NB4 (cell line): ENCODE data around the gene SP9.

DNA sequence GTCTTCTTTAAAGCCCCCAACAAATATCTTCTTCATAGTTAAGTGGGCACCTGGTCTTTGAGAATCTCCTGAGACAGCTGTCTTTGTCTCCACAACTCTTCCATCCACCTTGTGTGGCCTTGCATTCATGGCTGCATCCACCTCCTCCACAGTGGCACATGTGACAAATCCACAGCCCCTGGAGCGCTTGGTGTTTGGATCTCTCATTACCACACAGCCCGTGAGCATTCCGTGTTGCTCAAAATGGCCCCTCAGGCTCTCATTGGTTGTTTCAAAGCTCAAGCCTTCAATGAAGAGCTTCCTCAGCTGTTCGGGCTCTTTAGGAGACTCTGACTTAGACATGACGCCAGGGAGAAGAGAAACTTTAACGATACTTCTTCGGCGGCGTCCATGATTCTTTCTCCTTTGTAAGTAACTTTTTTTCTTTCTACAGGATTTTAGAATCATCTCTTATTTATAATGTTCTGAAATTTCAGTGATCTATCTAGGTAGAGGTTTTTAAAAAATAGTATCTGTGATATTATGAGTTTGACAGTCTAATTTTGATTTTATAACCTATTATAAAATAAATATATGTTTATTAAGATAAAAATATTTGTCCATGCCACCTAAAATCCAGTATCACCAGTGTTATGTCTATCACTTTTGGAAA is 24.0 kb upstream of the SP9 start:
- RRBS: no CpG with 5 or more reads among the region's 9 CpGs

- RRBS: 49% methylated on average over 11 of the region's 51 CpGs
These were observed at the start of gene SP9 for GRCh38 chr2:174334368-174335162. TSS of gene SP9 (plus strand) at chr2:174334954.

DNA sequence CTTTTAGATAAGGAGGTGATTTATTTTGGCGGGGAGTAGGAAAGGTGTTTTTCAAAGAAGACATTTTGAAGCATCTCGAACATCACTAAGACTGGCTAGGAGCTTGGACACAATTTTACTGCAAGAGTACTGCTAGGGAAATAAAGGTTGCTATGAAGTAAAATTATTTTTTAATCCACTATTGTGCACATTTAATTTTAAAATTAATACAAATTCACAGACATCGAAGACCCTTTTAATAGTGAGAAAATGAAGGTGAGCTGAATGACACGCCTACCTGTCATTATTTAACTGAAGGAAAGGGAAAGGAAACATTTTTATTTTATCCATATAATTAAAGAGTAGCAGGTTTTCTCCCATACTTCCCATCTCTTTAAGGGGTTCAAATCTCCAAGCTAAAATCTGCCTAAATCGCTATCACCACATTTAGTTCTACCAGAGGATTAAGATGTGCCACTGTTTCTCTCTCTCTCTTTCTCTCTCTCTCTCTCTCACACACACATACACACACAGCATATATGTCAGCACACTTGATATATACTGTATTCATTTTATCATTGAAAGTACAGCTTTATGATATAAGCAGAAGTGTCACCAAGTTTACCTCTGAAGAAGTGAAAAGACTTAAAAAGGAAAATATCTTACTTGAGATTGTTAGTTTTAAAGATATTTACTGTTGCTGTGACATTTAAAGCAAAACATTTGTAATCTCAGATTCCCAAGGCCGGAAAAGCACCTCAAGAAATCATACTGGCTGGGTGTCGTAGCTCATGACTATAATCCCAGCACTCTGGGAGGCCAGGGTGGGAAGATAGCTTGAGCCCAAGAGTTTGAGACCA is 3.2 kb downstream of the WIPF1 start:
- RRBS: no CpG with 5 or more reads among the region's 7 CpGs

- RRBS: no CpG with 5 or more reads among the region's 3 CpGs
These were observed 10.7 kb upstream of the WIPF1 start for GRCh38 chr2:174608145-174608867.

GRCh38 chr2:175028129-175028611 is 23.0 kb upstream of the CHN1 start:
- RRBS: no CpG with 5 or more reads among the region's 9 CpGs

DNA sequence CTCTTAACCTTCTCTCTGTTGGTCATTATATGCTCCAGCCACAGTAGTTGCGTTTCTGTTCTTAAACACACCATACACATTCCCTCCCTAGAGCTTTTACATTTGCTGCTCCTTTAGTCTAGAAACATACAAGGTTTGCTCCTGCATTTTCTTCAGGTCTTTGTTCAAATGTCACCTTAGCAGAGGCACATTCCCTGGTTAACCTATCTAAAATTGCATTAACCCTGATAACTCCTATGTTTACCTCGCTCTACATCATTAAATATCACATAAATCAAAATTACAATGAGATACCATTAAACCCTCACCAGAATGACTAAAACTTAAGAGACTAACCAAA is 40.4 kb downstream of the ATF2 start:
- RRBS: no CpG with 5 or more reads among the region's 2 CpGs

DNA sequence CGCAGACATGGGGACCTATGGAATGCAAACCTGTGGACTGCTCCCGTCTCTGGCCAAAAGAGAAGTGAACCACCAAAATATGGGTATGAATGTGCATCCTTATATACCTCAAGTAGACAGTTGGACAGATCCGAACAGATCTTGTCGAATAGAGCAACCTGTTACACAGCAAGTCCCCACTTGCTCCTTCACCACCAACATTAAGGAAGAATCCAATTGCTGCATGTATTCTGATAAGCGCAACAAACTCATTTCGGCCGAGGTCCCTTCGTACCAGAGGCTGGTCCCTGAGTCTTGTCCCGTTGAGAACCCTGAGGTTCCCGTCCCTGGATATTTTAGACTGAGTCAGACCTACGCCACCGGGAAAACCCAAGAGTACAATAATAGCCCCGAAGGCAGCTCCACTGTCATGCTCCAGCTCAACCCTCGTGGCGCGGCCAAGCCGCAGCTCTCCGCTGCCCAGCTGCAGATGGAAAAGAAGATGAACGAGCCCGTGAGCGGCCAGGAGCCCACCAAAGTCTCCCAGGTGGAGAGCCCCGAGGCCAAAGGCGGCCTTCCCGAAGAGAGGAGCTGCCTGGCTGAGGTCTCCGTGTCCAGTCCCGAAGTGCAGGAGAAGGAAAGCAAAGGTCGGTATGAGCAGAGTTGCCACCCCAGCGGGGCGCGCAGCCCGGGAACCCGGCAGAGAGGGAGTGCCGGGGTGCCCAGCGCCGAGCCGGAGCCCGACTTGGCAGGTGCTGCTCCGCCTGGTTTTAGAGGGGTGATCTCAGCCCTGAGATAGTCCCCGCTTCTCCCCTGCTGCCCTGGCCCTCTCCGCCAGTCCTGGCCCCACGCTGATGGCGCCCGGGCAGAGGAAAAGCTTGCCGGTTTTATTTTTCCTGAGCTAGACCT is 619 bp downstream of the HOXD10 start:
- RRBS: no CpG with 5 or more reads among the region's 44 CpGs

- RRBS: no CpG with 5 or more reads among the region's 2 CpGs
These were observed 2.5 kb downstream of the MTX2 start for GRCh38 chr2:176271539-176272265.

- RRBS: no CpG with 5 or more reads among the region's 31 CpGs
These were observed 284.6 kb downstream of the MTX2 start for GRCh38 chr2:176553424-176554712.

DNA sequence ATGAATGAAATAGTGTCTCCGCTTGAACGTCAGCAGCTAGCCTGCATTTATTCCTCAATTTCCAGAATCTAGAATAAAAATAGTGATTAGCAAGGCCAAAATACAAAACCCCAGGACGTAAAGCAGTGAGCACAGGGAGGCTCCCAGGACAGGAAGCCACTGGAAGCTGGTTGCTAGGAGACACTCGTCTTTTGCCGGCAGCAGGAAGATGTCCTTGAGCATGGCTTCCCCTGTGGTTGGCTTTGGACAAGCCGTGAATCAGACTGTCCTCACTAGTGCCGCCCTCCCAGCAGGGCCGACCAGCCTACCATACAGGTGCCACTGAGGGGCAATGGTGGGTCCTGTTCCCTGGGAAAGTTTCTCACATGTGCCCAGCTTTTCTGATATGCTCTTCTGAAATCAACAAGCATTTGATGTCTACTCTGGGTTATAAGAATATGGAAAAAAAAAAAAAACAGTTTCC is 374.5 kb downstream of the MTX2 start:
- RRBS: no CpG with 5 or more reads among the region's 8 CpGs

- RRBS: no CpG with 5 or more reads among the region's 9 CpGs
These were observed 47.5 kb upstream of the HNRNPA3 start for GRCh38 chr2:177164960-177165692.

GRCh38 chr2:177170086-177170950 is 42.3 kb upstream of the HNRNPA3 start:
- RRBS: no CpG with 5 or more reads among the region's 10 CpGs

DNA sequence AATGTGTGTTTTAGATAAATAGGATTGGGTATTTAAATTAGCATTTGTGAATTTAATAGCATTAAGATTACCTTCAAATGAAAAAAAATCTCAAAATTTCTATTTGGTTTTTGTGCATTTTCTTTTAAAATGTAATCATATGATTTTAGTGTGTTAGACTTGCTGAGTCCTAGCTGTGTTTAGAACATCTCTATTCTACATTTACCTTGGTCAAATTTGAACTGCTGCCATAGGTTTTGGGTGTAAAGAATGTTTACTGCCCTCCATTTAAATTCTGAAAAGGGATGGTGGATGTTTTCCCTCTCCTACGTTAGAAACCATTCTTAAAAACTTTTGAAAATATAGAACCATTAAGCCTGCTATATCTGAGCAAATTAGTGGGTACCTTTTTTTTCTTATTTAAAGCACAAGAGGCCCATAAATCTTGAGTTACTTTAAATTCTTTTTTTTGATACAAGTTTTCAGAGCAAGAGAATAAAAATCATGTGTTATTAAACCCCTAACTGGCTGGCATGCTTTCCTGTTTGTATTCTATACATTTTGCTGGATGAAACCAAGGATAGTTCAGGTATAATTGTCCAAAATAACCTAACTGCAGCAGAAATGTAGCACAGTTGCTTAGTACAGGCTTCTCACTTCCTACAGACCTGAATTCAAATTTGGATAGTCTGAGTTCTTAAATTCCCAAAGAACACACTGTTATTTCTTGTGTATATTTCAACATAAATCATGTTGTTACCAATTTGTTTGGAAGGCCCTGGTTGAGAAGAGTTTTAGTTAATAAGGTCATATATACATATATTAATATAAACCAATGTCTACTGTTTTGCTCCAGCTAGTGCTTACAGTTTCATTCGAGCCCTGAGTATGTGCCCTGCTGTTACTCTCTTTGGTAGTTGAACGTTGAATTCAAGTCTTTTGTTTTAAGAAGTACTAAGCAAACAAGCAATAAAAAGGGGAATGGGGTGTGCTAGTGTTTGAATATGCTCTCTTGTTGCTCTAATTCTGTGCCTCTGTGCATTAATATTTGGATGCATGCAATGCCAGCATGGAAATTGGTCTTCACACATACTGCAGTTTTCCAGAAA is 7.8 kb downstream of the HNRNPA3 start:
- RRBS: no CpG with 5 or more reads among the region's 3 CpGs

DNA sequence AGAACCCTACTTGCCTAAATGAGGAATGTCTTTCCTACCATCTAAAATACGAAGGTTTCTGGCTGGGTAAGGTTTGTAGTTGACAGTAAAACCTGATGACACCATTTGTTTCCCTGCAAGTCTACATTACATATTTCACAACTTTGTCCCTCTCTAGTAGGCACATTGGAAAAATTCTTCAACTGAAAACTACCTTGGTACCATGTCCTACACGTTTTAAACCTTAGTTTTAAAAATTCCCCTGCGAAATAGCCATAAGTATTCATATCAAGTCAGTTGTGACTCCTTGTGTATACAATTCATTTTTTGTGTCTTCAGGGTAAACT is 9.4 kb downstream of the HNRNPA3 start:
- RRBS: no CpG with 5 or more reads among the region's 3 CpGs

GRCh38 chr2:177222559-177223706 is 10.3 kb downstream of the HNRNPA3 start:
- RRBS: no CpG with 5 or more reads among the region's 8 CpGs

DNA sequence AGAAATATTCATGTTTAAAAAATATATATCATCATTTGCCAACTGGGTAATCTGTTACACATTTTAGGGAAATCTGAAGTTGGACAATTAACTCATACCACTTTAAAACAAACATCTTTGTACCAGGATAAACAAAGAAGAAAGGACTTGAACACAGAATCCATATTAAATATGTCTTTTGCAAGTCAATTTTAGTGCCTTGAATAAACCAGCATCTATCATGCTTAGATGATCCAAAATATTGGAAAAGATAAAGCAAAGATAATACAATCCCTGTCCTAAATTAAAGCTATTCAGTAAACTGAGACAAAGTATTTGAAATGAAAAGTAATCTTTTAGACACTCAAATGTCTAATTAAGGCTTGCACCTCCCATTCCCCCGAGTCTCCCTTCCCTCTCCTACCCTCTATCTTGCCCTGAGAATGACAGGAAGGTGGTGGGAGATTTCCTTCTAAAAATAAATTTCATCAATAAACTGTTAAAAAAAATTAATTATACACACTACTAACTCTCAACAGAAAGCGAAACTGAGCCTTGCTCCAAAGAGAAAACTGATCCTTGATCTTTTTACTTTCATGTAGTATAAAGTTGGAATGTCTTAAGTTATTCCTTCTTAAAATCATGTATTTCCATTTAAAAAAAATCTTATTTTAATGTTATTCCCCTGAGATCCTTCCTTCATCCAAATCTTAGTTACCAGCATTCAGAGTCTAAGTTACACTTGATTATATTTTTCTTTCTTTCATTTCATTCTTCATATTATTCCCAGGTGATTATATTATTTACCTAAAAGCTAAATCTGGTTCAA is 23.7 kb downstream of the NFE2L2 start:
- RRBS: no CpG with 5 or more reads among the region's 2 CpGs

- RRBS: 1% methylated on average over 33 of the region's 90 CpGs
These were observed 998 bp downstream of the NFE2L2 start for GRCh38 chr2:177263197-177264261.

GRCh38 chr2:177342029-177342808 is 50.4 kb upstream of the AGPS start:
- RRBS: no CpG with 5 or more reads among the region's 4 CpGs

DNA sequence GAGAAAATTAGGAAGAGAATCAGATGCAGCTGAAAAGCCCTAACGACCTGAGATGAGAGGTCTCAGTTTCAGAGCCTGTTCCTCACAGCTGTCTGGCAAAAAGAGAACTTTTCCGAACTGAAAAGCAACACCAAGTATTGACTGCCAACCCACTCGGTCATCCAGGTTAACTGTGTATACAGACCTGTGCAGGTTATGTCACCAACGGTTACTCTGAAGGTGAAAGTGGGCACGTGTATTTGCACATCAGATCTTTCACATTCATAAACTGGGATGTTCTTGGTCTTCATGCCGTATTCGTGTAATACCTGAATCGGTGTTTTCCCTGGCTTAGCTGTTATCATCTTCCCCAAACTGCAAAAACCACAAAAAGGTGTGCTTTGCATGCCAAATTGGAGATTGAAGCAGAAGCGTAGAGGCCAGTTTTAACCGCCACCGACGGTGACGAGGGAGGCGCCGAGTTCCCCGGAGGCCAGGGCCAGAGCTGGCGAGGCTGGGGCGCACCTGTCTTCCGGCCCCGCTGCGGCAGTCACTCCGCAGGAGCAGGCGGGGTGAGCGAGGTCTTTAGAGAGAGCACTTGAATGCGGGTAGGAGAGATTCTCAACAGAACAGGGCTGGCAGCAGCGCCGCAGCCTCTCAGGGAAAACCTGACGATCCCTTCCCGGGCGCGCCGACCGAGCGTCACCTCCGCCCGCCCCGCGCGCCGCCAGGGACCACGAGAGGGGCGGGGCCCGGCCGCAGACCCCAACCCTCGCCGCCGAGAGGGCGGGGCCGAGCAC is 728 bp downstream of the PRKRA start:
- RRBS: 1% methylated on average over 24 of the region's 49 CpGs

DNA sequence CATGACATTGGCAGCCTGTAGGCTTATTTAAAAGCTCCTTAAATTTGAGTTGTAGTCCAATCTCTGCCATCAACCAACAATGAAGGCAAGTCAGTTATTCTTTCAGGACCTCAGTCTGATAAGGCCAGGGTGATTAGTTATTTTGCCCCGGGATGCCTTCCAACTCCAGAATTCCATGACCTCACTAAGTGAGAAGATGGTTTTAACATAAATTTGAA is 1.3 kb downstream of the PLEKHA3 start:
- RRBS: no CpG with 5 or more reads among the region's 1 CpG